Measurements from ENCODE around the genes GID4, FLII and FAM83G.

- PRO-cap, result no peak
Measured at GRCh38 chr17:17305218-17305861, 2.2 kb downstream of the NT5M start.

DNA sequence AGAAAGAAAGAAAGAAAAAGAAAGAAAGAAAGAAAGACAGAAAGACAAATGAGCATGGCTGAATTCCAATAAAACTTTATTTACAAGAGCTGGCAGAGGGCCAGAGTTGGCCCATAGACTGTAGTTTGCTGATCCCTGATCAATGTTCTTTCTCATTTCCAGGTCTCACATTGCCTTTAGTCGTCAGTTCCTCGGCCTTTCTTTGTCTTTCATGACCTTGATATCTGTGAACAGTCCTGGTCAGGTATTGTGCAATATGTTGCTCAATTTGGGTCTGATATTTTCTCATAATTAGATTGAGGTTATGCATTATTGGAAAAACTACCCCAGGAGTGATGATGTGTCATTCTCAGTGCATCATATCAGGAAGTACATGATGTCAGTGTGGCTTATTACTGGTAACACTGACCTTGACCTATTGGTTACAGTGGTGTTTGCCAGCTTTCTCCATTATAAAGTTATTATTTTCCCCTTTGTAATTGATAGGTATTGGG lies 68.4 kb upstream of the MED9 start:
- PRO-cap, result no peak

DNA sequence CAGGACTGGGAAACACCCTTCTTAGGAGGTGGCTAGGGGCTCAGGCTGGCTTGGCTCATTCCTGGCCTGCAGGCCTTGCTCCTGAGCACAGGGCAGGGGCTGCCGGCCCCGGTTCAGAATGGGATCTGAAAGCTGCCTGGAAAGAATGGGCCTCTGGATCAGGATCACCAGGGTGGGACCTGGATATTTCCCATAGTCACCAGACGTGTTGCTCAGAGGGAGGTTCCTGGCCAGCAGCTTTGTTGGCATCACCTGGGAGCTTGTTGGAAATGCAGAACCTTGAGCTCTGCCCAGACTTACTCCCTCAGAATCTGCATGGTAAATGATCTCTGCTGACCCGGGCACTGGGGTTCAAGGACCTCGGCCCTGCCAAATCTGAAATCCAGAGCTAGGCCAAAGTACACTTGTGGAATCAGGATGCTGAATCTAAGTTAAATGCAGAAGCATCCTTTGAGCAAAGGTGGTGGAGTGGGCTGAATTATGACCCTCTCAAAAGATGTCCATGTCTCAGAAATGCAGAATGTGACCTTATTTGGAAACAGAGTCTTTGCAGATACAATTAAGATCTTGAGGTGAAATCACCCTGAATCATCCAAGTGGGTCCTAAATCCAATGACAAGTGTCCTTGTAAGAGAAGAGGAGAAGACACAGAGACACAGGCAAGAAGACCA lies 29.4 kb upstream of the MED9 start:
- PRO-cap, result no peak

DNA sequence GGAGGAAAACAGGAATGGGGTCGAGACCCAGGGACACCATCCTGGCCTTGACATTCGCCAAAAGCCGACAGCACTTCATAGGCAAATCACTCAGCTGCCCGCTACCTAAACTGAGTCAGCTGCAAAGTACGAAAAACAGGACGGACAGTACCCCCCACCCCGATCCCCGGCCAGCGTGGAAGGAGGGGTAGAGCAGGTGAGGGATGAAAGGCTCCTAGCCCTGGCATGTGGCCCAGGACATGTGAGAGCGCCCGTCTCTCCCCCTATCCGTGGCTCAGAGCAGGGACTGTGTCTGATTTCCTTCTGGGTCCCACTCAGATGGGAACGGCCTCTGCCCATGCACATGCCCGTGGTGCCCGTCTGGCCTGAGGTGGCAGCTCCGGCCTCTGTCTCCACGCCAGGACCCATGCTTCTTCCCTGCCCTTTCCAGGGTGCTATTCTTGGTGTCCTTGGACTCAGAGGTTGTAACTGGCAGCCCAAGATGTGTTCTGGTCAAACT lies 30.1 kb upstream of the RASD1 start:
- PRO-cap, result no peak

GRCh38 chr17:17535926-17536457 lies 39.8 kb upstream of the RASD1 start:
- PRO-cap, result no peak

DNA sequence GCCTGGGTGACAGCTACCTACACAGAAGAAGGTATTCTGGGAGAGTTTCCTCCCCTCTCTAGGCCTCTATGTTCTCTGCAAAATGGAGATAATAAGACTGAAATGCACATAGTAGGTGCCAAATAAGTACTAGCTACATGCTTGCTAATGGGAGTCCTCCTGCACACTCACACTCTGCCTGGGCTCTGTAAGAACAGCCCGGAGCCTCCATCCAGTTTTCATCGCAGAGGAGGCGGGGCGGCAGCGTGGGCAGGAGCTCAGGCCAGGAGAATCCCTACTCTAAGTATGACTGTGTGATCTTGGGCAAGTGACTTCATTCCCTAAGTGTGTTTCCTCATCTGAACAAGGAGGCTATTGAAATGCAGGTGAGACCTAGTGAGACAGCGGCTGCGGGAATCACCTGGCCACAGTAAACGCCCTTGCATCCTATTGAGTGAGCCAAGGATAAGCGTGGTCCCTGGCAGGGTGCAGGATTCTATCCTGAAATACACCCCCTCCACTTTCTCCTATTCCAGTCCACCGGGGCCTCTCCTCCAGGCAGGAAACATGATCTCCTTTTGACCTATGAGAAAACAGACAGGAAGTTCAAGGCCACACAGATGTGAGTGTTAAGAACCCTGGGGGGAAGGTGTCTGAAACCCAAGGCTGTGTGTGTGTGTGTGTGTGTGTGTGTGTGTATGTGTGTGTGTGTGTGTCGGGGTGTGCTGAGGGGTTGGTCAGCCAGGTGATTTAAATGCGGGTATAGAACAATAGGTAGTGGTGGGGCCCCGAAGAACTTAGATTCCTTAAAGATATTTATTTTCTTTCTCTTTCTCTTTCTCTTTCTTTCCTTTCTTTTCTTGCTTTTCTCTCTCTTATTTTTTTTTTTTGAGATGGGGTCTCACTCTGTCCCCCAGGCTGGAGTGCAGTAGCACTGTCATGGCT lies 5.2 kb upstream of the RAI1 start:
- PRO-cap, result no peak

- PRO-cap, result no peak
Measured at GRCh38 chr17:17682676-17683311, 1.5 kb downstream of the RAI1 start.

DNA sequence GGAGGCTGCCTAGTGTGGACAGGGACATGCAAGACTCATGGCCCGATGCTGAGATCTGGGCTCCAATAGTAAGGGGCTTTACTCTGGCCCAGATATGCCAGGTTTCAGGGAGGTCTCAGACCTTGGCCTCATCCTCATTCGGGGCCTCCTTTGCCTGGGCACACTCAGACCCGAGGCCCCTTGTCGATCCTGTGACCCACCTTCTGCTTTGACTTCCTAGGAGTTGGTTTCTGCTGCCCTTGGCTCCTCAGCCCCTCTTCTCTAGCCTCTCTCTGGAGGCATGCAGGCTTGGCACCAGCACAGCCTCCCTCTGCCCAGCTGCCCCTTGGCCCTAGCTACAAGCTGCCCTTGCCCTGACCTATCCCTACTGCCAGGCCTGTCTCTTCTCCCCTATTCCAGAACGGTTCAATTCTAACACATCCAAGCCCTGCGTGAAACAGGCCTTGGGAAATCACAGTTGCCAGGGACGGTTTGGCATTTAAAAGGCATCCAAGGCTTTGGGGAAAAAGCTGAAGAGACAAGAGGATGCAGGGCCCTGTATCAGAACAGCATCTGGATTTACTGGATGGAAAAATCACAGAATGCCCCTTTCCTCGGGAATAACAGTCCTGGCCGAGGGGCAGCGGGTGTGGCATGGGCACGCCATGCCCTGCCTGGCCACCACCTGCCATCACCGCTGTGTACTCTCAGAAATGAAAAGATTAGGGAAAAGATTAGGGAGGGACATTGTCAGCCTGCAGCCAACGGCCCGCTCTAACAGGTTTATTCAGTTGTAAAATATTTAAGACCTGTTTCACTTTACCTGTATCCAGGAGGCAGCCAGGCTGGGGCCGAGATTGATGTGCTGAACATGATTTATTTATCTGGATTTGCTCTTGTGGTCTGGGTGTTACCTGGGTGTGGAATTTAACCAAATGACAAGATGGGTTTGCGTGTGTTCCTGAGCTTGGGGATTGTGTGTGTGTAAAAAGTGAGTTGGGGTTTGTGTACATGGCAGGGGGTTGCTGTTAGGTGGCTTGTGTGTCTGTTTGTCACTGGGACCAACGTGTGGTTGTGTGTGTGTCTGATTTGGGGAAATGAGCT lies 15.8 kb downstream of the RAI1 start:
- PRO-cap, result no peak

GRCh38 chr17:17815617-17816051 lies 21.2 kb downstream of the SREBF1 start:
- PRO-cap, result no peak

DNA sequence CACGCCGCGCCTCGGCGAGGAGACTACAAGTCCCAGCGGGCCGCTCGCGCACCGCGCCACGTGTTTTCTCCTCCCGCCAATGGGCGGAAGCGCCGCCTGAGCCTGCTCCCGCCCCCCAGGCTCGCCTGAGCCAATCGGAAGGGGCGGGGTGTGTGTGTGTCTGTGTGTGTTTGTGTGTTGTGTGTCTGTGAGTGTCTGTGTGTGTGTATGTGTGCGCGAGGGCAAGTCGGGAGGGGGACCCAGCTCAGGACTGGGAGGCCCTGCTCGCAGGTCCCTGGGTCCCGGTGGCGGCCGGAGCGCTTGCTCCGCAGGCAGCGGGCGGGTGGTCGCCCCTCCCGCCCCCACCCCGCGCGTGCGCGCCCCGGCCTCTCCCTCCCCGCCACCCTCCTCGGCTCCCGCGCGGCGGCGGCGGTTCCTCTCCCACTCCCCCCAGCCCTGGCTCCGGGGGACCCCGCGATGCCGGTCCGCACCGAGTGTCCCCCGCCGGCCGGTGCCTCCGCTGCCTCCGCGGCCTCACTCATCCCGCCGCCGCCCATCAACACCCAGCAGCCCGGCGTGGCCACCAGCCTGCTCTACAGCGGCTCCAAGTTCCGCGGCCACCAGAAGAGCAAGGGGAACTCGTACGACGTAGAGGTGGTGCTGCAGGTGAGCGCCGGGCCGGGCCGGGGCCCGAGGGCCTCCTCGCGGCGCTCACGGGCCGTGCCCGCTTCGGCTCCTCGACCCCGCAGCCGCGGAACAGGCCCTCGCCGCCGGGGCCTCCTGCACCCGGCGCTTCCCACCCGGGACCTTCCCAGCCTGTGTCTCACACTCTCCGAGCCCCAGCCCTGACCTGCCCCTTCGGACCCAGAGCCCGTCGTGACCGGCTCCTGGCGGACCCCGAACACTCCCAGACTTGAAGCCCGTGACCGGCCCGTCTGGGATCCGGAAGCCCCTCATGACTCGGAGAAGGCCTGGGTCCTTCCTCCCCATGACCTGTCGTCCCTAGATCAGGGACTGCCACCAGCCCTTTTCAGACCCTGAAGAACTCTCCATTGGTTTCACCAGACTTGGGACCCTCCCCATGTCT lies at the start of gene GID4:
Gene GID4 (plus strand): TSS at position 151 of the 1,066 bp plus-strand sequence.
- PRO-cap, result bidirectional peak, plus-strand start at position 224 of the sequence, minus-strand start outside the sequence; bidirectional peak, plus-strand start at position 602 of the sequence, minus-strand start at position 574 of the sequence

GRCh38 chr17:18067179-18067748 lies 20.5 kb upstream of the DRG2 start:
- PRO-cap, result no peak

- PRO-cap, result no peak
Measured at GRCh38 chr17:18108365-18108671, 238 bp upstream of the MYO15A start.

DNA sequence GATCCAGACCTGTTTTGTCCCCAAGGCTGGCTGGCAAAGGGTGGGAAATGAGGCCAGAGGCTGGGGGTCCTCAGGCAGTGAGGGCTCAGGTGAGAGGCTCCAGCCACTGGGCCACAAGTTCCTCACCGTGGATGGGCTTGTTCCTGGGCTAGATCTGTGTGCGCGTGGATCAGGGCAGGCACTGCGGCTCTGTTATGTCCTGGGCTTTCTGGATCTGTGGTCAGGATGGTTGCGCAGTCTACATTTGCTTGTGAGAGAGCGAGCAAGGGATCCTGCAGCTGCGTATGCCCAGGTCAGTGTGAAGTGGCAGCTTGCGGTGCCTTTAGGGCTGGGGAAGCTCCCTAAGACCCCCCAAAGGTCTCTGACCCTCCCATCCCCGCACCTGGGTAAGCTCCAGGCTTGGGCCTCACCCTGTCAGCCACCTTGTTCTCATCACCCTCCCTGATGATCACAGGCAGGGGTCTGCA lies 705 bp downstream of the MYO15A start:
- PRO-cap, result no peak

GRCh38 chr17:18138220-18138856 lies 29.8 kb downstream of the MYO15A start:
- PRO-cap, result no peak

DNA sequence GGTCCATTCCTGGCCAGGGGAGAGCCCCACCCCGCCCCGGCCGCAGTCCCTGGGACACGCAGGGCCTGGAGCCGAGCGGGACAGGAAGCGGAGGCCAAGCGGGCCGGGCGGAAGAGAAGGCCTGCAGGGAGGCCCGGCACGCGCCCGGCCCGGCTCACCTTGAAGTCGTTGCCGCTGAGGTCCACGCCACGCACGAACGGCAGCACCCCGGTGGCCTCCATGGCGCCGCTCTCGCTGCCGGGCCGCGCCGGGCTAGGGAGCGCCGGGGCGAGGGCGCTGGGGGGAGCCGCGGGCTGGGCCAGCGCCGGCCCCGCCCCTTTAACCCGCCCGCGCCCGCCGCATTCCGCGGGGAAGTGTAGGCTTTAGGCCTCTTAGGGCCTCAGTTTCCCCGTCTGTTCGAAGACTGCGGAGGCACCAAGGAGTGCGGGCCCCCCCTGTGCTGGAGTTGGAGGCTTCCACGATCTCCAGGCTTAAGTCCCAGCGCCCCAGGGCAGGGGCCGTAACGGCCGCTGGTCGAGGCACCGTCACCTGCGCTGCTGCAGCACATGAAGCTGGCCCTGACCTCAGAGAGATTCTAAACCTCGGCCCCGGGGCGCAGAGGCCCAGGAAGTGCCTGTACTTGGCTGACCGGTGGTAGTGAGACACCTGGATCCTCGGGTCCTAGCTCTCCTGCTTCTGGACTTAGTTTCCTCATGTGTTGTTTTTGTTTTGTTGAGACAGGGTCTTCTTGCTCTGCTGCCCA lies at the start of gene FLII:
Gene FLII (minus strand): TSS at position 269 of the 742 bp plus-strand sequence.
- PRO-cap, result bidirectional peak, plus-strand start at position 43 of the sequence, minus-strand start outside the sequence; bidirectional peak, plus-strand start at position 500 of the sequence, minus-strand start at position 254 of the sequence

DNA sequence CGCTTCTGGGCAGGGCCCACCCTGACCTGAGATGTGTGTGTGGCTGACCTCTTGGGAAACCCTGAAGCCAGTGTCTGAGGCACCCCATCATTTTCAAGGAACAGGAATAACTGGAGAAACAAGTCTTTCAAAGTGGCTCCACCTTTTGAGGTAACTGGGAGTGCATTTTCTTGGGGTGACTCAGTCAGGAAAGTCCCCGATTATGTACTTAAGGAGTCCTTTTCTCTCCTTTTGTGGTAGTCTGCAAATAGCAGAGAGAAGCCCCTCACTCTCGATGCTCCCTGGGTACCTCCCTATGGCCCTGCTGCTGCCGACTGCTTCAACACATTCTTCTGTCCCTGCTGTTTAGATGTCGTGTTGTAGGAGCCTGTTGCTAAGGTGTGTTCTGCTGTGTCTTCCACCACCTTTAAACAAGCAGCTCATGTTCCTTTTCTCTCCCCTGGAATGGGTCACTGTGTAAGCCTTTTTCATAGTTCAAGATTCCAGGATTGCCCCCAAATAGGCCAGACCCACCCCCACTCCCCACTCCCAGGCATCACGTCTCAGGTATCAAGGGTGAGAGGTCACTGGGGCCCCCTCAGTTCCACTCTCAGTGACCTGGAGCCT lies 25.1 kb upstream of the FBXW10 start:
- PRO-cap, result no peak

DNA sequence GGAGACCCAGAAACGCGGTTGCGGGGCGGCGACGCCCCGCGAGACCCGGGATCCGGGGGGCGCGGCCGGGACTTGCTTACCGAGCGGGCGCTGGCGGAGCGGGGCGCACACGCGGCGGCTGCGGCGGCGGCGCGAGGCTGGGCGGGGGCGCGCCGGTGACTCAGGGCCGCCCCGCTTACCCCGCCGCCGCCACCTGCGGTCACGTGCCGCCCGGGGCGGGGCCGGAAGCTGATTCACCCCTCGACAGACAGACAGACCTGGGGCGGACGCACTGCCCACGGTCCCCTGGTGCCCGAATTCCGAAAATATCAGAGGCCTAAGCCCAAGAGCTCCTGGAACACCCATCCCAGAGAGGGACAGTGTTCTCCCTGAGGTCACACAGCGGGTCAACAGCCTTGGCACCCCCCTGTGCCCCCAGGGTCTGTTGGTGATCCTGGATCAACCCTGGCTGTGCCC lies at the start of gene FAM83G:
Gene FAM83G (minus strand): TSS at position 136 of the 456 bp plus-strand sequence.
- PRO-cap, result bidirectional peak, plus-strand start at position 250 of the sequence, minus-strand start at position 195 of the sequence

- PRO-cap, result no peak
Measured at GRCh38 chr17:19317157-19318016, 45.1 kb downstream of the B9D1 start.

DNA sequence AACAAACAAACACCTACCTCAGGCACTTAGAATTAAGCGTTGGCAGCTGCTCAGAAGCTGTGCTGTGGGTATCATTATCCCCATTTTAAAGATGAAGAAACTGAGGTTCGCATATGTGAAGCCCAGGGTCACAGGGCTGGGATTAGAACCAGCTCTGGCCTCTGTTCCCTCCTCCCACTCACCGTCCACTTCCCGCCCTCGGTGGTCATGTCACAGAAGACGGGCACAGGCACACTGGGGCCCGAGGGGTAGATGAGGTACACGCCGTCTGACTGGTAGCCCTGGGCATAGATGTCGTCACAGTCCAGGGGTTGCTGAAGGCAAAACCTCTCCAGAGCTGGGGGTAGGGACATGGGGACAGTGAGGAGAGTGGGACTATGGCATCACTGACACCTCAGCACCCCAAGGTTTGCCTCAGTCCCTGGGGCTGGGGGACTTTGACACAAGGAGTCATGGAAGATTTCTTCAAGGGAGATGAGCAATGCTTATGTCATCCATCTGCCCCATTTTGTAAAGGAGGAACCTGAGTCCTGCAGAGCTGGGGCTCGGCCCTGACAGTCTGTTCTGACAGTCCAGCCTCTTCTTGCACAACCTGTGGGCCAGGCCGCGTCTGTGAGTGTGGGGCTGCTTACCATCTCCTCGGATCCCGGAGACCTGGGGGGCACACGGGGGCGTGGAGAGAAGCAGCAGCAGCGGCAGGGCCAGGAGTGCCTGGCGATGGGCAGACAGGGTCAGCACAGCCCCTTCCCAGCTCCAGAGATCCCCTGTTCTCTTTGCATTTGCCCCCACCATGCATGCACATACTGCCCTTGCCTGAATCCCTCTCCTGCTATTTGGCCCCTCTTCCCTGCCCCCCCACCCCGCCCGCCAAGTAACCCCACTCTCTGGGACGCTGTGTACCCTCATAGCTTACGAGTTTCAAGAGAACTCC lies 597 bp downstream of the MFAP4 start:
- PRO-cap, result no peak

GRCh38 chr17:19446555-19446994 lies 35.5 kb downstream of the RNF112 start:
- PRO-cap, result no peak